Cardiac fibroblast (primary cell): ENCODE measurements around a stretch of chr5.

DNA sequence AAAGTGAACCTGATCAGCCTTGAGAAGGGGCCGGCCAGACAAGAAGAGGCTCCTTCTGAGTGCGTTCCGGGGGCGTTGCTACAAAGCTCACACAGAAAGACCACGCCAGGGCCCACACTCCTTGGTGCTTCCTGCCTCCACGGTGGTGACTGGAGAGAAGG lies 1.5 kb downstream of the SLC12A7 start:
- RRBS = 88% methylated on average over 2 of the region's 6 CpGs

DNA sequence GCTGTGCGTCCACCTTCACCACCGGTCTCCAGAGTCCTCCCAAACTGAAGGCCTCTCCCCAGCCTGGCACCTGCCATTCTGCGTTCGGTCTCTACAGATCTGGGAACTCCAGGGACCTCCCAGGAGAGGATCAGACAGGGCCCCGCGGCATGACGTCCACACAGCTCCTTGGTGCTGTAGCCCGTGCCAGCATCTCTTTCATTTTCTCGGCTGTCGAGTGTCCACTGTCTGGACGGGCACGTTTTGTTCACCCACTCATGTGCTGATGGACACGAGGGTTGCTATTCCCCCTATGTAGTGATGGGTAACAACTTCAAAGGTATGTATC lies 10.7 kb upstream of the SLC12A7 start:
- RRBS = no CpG with 5 or more reads among the region's 13 CpGs

- RRBS = no CpG with 5 or more reads among the region's 15 CpGs
Observed at GRCh38 chr5:1133373-1134032, 21.6 kb upstream of the SLC12A7 start.

DNA sequence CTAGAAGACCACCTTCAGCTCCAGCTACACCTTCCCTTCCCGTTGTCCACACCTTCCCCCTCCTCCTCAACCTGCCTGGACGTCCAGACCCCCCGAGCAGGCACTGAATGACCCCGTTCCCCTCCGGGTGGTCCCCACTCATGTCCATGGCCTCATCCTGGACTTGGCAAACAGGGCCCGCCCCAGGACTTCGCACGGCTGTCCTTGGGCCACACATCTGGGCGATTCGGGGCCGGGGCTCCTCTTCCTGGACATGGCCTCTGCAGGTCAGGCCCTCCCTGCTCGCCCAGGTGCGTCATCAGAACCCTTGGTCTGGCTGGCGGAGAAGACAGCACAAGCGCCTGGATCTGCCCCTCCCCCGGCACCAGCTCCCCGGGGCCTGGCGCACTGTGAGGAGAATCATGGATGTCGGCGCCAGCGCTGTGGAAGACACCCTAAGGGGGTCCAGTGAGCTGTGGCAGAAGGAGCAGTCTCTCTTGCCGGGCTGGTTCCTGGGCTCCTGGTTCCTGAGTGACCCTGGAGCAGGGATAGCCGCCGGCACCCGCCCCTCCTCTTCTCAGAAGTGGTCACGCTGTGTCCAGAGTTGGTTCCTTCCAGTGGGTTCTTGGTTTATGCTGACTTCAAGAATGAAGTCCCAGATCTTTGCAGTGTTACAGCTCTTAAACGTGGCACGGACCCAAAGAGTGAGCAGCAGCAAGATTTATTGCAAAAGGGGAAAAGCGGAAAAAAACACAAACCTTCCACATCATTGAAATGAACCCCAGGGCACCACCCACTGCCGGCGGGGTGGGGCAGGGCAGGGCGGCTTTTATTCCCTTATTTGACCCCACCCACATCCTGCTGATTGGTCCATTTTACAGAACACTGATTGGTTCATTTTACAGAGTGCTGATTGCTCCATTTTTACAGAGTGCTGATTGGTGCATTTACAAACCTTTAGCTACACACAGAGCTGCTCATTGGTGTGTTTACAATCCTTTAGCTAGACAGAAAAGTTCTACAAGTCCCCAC lies 25.9 kb upstream of the SLC12A7 start:
- RRBS = 43% methylated on average over 3 of the region's 32 CpGs

DNA sequence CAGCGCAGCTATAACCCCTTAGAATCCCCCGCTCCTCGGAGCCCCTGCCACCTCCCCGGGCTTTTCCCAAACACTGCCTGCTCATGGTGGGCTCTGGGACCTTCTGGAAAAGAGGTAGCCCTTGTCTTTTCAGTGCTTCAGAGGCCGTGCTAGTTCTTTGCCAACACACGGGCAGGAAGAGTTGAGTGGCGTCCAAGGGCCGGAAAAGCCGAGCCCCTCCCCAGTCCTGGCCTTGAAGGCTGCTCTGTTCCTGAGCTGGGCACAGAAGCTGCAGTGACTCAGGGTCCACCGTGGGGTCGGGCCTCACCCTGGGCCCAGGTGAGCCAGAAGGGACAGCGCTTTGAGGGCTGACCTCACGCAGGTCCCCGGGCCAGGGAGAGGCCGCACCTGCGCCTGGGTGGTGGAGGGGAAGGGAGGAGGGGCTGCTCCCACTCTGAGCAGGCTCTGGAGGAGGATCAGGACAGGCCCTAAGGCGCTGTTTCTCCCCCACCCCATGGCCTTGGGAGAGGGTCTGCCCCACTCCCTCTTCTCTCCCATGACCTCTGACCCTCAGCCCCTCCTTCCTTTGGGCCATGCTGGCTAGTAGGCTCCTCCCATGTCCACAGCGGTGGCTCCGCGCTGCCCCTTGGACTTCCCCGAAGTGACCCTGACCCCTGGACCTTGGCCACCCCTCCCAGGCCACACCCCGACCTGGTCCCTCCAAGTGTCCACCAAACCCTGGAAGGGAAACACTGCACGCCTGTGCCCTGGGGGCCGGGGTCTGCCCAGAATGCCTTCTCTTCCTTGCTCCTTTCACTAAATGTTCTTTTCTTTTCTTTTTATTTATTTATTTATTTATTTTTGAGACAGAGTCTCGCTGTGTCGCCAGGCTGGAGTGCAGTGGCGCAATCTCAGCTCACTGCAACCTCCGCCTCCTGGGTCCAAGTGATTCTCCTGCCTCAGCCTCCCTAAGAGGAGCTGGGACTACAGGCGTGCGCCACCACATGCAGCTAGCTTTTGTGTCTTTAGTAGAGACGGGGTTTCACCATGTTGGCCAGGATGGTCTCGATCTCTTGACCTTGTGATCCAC lies 19.7 kb upstream of the SLC6A19 start:
- RRBS = 82% methylated on average over 4 of the region's 32 CpGs

- RRBS = 80% methylated on average over 2 of the region's 19 CpGs
Observed at GRCh38 chr5:1291657-1292039, 3.2 kb downstream of the TERT start.

GRCh38 chr5:1316418-1317356 lies 21.8 kb upstream of the TERT start:
- RRBS = no CpG with 5 or more reads among the region's 26 CpGs

DNA sequence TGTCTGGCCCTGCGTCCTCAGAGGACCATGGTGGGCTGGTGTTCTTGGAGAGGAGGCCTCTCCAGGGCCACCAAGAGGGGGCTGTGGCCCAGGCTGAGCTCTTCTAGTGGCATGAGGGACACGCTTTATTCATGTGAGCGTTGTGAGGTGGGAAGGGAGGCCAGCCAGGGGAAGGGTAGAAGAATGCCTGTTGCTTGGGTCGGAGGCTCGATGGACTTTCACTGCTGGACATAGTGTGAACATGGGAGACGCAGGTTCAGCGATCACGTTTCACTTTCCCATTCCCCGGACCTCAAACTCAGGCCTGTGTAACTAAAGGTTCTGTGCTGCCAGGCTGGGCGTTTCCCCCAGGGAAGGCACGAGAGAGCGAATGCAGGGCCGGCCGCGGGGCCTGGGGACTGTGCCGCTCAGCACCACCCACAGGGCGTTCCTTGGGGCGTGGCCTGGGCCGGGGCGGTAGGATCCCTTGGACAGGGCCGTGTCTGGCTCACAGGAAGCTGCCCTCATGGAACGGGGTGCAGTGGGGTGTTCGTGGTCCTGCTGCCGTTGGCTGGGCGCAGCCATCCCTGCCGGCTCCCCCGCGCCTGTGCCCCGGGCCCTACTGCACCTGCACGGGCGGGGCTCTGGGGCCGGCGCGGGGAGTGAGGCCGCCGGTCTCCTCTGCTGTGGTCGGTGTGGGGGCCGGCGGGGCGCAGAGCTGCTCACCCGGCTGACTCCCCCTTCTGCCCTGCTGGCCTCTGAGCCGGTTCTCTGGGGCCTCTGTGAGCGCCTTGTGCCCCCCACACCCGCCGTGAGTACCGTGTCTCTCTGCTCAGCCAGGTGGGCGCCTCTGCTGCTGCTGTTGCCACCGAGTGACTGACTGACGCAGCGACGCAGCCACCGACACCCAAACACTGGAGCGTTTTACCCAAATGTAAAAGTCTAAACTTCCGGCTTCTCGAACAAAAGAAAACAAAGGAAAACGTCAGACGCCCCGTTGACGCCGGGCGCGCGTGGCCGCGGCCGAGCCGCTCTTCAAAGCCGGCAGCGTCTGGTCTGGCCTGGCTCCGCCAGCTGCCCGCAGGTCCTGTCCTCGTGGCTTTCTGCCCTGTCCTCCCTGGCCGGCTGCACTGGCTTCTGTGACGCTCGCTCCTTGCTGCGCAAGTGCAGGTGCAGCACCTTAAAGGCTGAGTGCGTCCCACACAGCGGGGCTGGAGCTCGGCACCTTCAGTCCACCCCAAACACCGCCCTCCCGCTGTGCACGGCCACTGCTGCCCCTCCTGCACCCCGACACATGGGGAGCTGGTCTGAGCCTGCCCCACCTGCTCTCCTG lies 41.1 kb upstream of the CLPTM1L start:
- RRBS = 3% methylated on average over 31 of the region's 83 CpGs

GRCh38 chr5:1471723-1472392 lies 26.6 kb upstream of the SLC6A3 start:
- RRBS = no CpG with 5 or more reads among the region's 6 CpGs

- RRBS = 90% methylated on average over 2 of the region's 12 CpGs
Observed at GRCh38 chr5:1481269-1481626, 36.0 kb upstream of the SLC6A3 start.

DNA sequence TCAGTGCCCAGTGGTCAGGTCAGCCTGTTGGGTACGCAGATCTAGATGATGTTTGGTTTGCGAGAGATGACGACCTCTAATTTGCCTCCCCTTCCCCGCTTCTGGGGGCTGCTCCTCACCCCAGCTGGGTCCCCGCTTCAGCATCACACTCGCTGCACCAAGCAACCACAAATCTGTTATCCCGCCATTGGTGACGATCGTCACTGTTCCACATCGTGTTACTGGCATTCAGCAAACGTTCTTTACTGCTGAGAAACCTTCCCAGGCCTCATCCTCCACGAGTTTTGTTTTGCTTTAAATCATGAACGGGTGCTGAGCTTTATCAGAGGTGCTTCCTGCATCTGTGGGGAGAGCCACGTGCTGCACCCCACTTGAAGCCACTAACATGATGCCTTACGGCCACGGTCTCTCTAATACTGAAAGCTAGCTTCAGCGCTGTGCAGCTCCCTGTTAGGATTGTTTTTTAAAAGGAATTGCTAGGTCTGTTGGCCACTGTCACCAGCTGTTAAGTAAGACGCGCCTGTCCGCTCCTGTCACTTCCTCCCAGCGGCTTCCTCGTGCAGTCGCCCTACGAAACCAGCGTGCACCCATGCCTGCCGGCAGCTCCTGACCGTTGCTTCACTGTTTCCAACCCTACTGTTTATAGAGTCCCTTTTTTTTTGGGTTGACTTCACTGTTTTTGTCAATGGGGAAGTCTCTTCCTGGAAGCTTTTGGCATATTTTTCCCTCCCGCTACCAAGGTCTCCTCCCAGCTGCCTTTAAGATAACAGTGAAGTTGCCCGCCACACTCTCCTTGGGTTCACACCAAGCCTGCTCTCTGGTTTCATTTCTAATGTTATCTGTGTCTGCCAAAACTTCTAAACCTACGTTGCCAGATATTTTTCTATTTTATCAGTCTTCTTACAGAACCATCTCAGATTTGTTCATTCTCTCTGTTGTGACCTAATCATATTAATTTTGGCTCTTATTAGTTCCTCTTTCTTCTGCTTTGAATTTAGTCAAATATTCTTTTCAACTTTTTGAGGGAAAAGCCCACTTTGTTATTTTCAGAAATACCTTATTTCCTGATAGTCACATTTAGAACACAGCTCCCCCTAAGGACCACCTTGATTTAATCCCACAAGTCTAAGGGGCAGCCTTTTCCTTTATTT lies 20.3 kb downstream of the LPCAT1 start:
- RRBS = no CpG with 5 or more reads among the region's 30 CpGs

GRCh38 chr5:1507537-1508442 lies 16.0 kb downstream of the LPCAT1 start:
- RRBS = 60% methylated on average over 1 of the region's 32 CpGs

- RRBS = no CpG with 5 or more reads among the region's 4 CpGs
Observed at GRCh38 chr5:1508443-1508646, 15.4 kb downstream of the LPCAT1 start.

DNA sequence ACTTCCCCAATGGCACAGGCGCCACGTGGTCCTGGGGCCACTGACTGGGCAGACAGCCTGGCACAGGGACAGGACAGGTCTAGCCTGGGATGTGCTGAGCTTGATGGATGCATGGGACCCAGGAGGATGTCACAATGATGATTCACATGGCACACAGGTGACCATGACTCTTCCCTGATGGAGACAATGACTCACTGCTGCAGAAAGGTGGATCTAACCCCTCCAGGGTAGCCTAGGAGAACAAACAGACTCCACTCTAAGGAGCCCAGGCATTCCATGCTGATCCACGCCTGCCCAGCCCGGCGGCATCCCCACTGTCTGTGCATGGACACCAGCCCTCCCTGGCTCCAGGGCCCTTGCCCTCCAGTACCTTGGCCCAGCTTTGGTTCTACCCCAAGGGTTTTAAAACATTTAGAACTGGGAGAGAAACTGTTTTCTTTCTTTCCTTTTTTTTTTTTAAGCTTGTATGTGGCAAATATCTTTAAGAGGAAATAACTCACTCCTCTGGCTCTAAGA lies 7.5 kb downstream of the LPCAT1 start:
- RRBS = no CpG with 5 or more reads among the region's 5 CpGs

DNA sequence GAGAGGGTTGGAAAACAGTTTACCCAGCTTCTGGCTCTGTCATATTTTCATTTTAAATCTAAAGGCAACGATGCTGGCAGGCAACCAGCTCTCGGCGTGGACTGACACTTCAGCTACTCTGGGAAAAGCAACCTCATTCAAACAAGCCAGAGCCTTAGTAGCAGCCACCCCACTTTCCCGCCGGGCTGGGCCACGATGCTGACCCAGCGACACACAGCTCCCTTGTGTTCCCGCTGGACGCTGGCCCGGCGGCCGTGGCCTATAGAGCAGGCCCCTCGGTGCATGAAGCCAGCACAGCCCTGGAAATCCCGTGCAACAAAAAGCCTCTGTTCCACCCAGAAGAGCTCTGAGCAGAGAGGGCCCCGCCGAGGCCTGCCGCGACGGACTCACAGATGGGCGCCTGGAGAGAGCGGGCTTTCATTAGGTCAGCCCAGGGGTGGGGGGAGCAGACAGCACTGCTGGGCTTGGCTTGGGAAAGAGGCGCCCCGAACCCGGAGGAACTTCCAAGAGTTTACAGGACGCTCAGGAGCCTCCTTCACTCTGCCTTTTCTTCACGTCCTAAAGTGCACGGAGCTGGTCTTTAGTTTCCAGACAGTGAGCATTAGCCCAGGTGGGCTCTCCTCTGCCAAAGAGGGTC lies 29.1 kb upstream of the LPCAT1 start:
- RRBS = 12% methylated on average over 6 of the region's 27 CpGs

DNA sequence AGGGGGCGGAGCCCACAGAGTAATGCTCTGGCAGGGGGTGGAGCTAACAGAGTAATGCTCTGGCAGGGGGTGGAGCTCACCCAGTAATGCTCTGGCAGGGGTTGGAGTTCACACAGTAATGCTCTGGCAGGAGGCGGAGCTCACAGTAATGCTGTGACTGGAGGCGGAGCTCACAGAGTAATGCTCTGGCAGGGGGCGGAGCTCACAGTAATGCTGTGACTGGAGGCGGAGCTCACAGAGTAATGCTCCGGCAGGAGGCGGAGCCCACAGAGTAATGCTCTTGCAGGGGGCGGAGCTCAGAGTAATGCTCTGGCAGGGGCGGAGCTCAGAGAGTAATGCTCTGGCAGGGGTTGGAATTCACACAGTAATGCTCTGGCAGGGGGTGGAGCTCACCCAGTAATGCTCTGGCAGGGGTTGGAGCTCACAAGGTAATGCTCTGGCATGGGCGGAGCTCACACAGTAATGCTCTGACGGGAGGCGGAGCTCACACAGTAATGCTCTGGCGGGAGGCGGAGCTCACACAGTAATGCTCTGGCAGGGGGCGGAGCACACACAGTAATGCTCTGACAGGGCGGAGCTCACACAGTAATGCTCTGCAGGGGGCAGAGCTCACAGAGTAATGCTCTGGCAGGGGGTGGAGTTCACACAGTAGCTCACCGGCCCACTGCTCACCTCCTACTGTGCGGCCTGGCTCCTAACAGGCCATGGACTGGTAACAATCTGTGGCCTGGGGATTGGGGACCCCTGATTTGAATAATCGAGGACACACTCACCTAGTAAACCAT lies 47.1 kb upstream of the LPCAT1 start:
- RRBS = no CpG with 5 or more reads among the region's 19 CpGs

DNA sequence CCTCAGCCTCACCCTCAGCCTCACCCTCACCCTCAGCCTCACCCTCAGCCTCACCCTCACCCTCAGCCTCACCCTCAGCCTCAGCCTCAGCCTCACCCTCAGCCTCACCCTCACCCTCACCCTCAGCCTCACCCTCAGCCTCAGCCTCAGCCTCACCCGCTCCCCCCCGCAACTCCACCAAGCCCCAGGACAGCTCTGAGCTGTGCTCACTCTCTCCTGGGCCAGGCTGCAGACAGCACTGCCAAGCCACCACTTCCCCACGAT lies 18.1 kb downstream of the MRPL36 start:
- RRBS = no CpG with 5 or more reads among the region's 3 CpGs

GRCh38 chr5:1800314-1800765 lies 703 bp upstream of the MRPL36 start:
- RRBS = 8% methylated on average over 13 of the region's 21 CpGs

- RRBS = no CpG with 5 or more reads among the region's 20 CpGs
Observed at GRCh38 chr5:1807392-1808183, 6.4 kb downstream of the NDUFS6 start.

DNA sequence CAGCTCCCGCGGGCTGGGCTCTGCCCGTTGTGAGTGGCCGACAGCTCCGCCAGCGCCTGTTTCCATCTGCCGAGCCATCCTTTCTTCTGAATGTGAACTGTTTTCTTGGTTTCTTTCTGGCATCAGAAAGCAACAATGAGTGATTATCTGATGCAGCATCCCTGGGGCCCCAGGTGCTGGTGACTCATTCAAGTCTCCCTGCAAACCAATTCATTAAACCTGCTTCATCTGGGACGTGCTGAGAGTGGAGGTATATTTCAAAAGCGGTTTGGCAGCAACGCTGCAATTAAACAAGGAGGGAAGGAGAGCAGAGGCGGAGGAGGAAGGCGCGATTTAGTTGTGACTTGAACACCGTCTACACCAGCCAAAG lies 90.9 kb upstream of the IRX4 start:
- RRBS = no CpG with 5 or more reads among the region's 14 CpGs